ENCODE results near the genes PAFAH1B1, CLUH and OR1G1.

DNA sequence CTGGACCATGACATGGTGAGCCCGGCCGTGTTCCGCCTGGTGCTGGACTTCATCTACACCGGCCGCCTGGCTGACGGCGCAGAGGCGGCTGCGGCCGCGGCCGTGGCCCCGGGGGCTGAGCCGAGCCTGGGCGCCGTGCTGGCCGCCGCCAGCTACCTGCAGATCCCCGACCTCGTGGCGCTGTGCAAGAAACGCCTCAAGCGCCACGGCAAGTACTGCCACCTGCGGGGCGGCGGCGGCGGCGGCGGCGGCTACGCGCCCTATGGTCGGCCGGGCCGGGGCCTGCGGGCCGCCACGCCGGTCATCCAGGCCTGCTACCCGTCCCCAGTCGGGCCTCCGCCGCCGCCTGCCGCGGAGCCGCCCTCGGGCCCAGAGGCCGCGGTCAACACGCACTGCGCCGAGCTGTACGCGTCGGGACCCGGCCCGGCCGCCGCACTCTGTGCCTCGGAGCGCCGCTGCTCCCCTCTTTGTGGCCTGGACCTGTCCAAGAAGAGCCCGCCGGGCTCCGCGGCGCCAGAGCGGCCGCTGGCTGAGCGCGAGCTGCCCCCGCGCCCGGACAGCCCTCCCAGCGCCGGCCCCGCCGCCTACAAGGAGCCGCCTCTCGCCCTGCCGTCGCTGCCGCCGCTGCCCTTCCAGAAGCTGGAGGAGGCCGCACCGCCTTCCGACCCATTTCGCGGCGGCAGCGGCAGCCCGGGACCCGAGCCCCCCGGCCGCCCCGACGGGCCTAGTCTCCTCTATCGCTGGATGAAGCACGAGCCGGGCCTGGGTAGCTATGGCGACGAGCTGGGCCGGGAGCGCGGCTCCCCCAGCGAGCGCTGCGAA lies 2.2 kb downstream of the HIC1 start:
- PRO-cap, result no peak

GRCh38 chr17:2127635-2128282 lies 72.9 kb downstream of the HIC1 start:
- PRO-cap, result no peak

DNA sequence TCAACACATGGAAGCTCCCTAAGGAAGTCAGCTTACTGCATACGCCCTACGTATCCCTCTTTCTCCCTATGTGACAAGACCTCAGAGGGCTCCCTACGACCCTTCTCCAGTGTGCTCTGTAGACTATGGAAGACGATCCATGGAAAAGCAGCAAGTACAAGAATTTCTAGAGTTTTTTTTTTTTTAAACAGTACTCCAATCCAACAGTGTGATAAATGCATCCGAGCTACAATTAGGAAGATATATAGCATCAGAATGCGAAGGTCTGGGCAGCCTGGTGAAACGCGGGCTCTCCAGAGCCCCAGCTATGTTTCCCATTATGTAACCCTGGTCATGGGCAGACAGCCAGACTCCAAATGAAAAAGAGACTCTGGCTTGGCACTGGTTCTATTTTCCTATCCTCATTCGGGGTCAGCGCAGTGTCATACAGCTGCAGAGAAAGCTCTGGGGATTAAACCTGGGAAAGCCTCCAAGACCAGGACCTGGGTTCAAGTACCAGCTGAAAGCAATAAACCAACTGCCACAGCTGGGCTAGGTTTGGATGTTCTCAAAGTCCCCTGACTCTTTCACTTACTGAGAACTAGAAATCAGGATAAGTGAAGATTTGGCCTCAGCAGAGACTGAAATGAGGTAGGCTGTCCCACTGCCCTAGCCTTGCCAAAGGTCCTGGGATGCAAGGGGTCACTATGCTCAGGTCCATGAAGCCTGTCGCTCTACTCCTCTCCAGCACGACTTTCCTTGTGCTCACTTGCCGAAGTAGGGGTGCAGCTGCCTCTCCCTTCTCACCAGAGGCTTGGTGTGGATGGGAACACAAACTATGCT lies 124.0 kb downstream of the SMG6 start:
- PRO-cap, result no peak

- PRO-cap, result no peak
Measured at GRCh38 chr17:2188654-2189134, 114.9 kb downstream of the SMG6 start.

GRCh38 chr17:2266413-2267195 lies 37.0 kb downstream of the SMG6 start:
- PRO-cap, result no peak

- PRO-cap, result no peak
Measured at GRCh38 chr17:2386305-2387506, 14.2 kb downstream of the MNT start.

GRCh38 chr17:2388859-2389334 lies 12.0 kb downstream of the MNT start:
- PRO-cap, result no peak

DNA sequence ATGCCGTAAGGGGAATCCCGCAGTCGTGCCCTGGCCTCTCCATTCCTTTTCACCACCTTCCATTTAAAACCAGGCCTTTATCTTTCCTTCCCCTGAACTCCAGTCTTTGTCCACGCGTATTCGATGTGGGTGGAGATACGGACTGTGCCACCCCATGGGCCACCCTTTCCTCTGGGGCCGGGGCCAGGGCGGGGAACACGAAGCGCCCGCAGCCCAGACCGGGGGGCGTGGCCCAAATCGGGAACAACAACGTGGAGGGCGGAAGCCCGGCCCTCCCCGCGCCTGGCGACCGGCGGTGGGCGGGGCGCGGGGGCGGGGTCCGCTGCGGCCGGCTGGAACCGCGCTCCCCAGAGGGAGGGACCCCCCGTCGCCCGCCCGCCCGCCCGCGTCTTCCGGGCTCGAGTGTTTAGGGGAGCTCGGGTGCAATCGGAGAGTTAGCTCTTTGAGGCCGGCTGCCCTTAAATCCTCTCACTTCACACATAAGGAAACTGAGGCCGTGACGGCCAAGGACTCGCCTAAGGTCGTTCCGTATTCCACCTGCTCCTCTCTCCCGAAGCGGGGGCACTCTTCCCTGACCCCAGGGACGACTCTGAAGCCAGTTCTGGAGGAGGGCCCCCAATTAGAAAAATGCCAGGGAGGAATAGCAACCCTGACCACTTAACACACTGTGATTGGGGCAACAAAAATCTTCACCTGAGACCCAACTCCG lies 1.1 kb upstream of the MNT start:
- PRO-cap, result bidirectional peak, plus-strand start at position 302 of the sequence, minus-strand start at position 173 of the sequence

GRCh38 chr17:2435138-2435764 lies 34.4 kb upstream of the MNT start:
- PRO-cap, result no peak

DNA sequence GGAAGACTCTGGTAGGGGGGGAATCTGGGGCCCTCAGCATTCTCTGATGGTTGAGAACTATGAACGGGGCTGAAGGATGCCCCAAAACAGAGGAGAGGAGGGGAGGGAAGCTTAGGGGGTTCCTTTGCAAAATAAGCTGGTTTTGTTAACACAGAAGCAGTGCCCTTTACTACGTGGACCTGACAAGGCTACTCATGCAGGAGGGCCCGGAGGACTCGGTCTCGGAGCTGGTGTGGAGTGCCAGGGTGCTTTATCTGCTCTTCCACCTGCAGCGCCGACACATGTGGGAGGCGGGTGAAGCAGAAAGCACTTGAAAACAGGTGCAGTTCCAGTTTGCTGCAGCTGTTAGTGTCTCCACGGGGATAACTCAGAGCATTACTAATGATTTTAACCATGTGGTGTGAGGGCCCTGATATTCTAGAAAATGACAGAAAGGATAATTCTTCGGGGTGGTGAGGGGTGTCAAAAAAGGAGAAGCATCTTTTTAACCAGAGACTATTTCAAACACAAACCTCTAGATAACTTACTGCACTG lies 35.0 kb upstream of the MNT start:
- PRO-cap, result no peak

GRCh38 chr17:2490933-2491583 lies 20.6 kb downstream of the METTL16 start:
- PRO-cap, result no peak

DNA sequence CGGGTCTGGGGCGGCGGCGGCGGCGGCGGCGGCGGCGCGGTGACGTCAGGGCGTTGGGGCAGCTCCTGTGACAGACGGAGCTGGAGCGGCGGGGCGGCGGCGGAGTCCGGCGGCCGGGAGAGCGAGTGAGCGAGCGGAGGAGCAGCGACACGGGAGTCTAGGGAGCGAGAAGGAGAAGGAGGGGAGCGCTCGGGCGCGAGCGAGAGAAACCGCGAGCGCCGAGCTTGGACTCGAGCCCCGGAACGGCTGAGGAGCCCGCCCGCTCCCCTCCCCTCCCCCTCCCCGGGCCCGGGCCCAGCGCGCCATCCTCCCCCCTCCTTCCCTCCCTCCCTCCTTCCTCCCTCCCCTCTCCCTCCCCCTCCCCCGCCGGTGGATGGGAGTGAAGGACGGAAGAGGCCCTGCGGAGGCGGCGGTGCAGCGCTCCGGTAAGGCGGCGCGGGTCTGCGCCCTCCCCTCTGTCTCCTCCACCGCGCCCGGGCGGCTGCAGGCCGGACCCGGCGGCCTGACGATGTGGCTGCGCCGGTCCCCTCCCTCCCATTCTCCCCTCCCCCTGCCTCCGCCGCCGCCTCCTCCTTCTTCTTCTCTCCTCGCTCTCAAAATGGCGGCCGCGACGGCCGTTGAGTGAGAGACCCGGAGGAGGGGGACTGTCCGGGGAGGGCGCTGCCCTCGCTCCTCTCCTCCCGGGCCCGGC lies at the start of gene PAFAH1B1:
Gene PAFAH1B1 (plus strand): TSS at position 73 of the 691 bp plus-strand sequence.
- PRO-cap, result bidirectional peak, plus-strand start at position 73 of the sequence, minus-strand start outside the sequence; bidirectional peak, plus-strand start at position 596 of the sequence, minus-strand start at position 483 of the sequence

- PRO-cap, result no peak
Measured at GRCh38 chr17:2595498-2596219, 2.2 kb downstream of the PAFAH1B1 start.

GRCh38 chr17:2697681-2698666 lies 13.6 kb downstream of the CLUH start:
- PRO-cap, result no peak

DNA sequence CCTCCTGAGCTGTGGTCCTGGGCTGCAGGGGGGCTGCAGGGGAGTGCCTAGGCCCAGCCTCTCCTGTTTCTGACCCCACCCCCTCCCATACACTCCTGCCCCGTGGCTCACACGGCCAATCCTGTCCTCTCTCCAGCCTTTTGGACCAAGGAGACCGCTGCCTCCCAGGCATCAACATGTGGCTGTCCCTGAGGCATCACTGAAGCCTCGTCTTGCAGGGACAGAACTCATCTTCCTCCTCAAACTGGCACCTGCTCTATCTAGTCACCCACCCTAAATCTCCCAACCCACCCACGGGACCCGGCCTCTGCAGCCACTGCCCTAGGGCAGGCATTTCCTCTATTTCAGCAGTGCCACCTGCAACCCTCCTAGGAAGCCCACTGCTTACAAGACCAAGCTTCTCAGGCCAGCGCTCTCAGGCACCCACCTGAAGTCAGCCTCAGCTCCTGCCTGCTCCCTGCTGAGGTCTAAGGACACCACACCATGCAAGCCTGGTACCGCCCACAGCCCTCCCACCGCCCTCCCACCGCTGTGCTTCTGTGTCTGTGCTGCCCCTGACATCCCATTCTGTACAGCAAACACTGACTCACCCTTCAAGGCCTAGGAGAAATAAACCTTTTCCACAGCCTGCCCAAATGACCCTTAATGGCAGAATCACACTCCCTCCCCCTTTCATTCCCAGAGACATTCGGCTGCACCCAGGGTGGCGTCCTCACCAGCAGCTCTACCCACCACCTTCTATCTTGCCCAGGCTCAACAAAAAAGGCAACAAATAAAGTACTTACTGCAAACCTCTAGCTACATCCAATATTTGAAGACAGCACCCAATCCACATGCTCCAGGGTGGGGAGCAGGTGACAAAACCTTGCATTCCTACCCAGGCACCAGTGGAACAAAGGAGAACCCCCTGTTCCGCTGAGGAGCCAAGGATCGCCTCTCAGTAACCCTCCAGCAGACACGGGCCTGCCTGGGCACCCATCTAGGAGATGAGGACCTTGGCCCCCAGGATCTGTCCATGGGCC lies 6.3 kb downstream of the CLUH start:
- PRO-cap, result no peak

- PRO-cap, result no peak
Measured at GRCh38 chr17:2706931-2707614, 4.5 kb downstream of the CLUH start.

DNA sequence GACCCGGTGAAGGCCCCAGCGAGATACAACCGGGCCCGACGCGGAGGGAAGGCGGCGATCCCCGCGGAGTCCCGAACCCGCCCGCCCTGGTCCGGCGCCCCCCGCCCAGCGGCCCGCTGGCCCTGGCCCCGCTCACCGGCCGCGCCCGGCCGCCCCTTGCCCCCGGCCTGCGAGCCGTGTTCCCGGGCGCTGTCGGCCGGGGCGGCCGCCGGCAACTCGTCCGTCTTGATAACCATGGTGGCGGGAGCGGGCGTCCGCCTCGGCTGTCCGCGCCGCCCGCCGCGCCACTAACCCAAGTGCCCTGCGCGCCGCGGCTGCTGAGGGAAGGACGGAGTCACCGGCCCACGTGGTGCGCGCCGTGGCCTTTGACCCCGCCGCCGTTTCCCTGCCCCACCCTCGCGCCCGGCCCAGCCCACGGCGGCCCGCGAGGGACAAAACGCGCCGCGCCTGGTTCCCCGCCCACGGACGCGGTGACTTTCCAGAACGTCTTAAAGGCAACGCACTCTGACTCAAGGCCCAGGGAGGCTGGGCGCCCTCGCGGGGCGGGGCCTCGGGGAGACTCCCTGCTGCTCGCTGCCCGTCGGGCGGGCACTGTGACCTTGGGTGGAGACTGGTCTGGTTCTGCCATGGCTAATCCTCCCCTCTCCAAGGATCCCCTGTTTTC lies at the start of gene CLUH:
Gene CLUH (minus strand): TSS at position 339 of the 664 bp plus-strand sequence.
- PRO-cap, result bidirectional peak, plus-strand start at position 591 of the sequence, minus-strand start at position 289 of the sequence

- PRO-cap, result no peak
Measured at GRCh38 chr17:3017767-3018400, 45.5 kb downstream of the OR1D5 start.

GRCh38 chr17:3049054-3049569 lies 14.3 kb downstream of the OR1D5 start:
- PRO-cap, result bidirectional peak, plus-strand start at chr17:3049188, minus-strand start at chr17:3048859

DNA sequence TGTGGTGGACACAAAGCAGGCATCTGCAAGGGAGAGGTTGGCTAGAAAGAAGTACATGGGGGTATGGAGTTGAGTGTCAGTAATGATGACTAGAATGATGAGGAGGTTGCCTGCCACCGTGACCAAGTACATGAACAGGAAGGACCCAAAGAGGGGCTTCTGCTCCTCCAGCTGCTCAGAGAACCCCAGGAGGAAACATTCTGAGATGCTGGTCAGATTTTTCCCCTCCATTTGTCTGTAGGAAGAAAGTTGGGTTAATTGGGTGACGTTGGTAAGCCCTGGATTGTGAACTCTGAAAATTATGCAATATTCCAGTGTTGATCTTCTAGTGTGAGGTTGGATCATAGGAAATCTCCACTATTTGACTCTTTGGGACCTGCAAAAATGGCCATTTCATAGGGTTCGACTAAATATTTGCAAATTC lies at the start of gene OR1G1:
Gene OR1G1 (minus strand): TSS at position 231 of the 424 bp plus-strand sequence.
- PRO-cap, result no peak